ENCODE measurements around a stretch of chr2.

GRCh38 chr2:108606868-108607488 lies 72.7 kb downstream of the LIMS1 start:
- RRBS = no CpG with 5 or more reads among the region's 2 CpGs

DNA sequence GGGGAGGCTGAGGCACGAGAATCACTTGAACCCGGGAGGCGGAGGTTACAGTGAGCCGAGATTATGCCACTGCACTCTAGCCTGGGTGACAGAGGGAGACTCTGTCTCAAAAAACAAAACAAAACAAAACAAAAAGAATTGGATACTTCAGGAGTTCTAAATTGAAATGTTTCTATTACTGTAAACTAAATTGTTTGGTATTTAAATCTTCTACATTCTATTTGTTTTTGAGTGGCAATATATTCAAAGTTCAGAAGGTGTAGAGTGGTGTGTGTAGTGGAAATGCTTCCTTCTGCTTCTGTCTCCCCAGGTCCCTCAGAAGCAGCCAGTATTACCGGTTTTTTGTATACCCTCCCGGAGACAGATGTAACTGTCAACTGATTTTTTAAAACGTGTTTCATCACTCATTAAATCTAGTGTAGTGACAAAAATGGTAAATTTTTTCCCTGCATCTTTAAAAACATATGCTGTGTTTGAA lies 85.3 kb downstream of the LIMS1 start:
- RRBS = no CpG with 5 or more reads among the region's 7 CpGs

DNA sequence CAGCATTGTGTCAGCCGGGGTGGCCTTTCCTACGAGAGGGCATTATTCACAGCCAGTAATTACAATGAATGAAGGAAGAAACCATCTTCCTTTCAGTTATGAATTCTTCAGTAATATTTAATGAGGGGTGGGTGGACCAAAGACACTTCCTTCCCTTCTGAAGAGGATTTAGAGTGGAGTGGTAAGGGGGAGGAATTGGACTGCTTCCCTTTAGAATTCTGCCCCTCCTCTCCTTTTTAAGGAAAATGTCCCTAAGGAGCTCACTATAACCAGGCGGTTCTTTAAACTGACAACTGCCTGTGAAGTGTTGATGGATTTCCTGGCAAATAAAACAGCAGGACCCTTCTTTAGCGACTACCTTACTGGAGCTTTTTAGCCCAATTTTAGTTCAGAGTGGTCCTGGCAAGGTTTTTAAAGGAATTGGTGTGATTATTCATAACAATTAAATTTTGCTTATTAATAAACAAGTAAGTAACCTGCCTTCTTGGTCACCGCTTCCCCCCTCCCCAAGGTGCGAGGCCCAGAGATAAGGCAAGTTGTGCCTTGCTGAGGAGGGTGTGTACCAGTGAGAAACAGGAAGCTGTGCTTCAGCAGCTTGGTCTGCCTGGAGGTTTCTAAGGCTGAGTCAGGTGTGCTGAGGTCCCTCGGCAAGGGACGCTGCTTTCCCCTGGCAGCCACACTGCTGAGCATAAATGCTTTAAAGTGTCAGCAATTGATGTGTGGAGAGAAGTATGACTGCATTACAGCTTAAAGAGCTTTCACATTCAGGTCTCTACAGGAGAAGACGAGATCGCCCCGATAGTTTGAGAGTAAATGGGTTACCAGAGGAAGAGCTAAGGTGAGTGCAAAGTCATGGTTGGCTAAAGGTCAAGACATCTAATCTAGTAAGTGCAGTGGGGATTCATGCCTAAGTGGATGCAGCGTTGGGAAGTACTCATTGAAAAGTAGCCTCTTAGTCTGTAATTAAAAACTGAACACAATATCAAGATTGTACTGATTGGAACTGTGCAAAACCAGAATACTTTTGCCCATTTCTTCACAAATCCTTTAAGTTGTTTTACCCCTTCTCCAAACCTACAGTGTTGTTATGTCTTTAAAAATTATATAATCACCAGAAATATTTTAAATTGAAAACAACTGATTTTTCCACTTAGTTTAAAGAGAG lies 86.7 kb downstream of the LIMS1 start:
- RRBS = no CpG with 5 or more reads among the region's 12 CpGs

DNA sequence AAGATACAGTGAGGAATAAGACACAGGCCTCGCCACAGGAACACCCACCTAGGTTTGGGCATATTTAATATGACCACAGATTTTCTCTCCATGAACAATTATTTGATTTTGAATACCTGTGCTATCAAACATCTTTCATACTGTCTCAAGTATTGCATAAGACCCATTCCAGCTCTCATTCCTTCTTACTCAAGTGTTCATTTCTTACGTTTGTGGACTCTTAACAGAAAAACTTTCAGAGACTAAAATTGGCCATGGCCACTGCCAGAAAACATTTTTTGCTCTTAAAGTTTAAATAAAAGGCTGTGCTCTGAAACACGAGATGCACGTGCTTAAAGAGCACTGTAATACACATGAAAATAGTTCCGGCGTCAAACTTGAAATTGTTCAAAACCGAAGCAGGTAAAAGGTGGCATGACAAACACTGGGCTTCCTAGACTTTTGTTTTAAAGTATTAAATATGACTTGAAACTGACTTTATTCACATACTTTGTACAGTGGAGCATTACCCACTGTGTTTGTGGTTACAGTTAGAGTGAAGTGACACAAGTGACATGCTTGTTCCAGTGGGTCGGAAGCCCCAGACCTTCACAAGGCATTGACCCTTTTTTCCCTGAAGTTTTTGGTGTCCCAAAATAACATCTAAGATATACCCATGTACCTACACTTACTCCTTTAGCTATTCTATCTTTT lies 89.5 kb downstream of the LIMS1 start:
- RRBS = no CpG with 5 or more reads among the region's 8 CpGs

DNA sequence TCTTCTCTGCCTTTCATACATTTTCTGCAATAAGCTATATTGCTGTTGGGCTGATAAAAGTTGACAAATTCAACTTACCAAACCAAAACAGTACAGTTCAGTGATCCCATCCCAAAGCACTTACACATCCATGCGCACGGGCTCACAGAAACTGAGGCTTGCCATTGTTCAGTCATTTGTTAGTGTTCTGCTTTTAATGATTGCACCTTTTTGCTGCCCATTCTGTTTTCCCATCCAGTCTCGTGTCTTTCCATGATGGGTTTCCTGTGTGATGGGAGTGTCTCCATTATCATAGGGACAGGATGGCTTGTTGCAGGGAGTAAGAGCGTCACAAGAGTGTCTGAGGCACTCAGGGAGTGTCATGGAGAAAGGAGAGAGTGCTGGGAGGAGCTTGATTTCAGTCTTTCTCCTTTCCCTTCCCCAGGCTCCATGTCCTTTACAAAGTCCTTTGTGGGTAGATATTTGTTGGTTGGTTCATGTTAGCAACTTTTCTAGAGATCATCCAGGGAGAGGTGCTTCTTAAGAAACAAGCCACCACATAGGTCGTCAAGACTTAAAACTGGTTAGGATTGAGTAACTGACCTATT lies 79.4 kb upstream of the RANBP2 start:
- RRBS = no CpG with 5 or more reads among the region's 5 CpGs

- RRBS = no CpG with 5 or more reads among the region's 4 CpGs
Measured at GRCh38 chr2:108767457-108767906, 19.1 kb upstream of the CCDC138 start.

- RRBS = no CpG with 5 or more reads among the region's 2 CpGs
Measured at GRCh38 chr2:109138347-109138845, 9.4 kb downstream of the SH3RF3 start.

GRCh38 chr2:109173717-109174572 lies 44.9 kb downstream of the SH3RF3 start:
- RRBS = no CpG with 5 or more reads among the region's 11 CpGs

GRCh38 chr2:109195504-109196146 lies 66.6 kb downstream of the SH3RF3 start:
- RRBS = no CpG with 5 or more reads among the region's 21 CpGs

GRCh38 chr2:109201369-109201949 lies 72.5 kb downstream of the SH3RF3 start:
- RRBS = no CpG with 5 or more reads among the region's 11 CpGs

DNA sequence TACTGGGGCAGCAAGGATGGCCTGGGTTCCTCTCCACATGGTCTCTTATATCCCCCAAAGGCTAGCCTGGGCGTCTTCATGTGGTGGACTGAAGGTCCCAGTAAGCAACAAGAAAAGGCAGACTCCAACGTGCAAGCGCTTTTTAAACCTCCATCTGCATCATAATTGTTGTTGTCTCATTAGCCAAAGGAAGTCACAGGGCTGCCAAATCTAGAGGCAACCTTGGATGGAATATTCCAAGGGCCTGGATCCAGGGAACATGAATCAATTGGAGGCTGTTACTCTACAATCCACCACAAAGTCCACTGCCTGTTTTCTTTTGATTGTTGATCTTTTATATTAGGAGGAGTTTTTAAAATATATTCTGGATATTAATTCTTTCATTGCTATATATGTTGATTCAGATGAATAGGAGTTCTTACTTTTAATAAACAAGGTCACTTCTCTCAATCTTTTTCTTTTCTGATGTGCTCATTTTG lies 118.8 kb downstream of the SH3RF3 start:
- RRBS = no CpG with 5 or more reads among the region's 3 CpGs

- RRBS = no CpG with 5 or more reads among the region's 1 CpG
Measured at GRCh38 chr2:109999429-109999935, 101.0 kb downstream of the LIMS3 start.

DNA sequence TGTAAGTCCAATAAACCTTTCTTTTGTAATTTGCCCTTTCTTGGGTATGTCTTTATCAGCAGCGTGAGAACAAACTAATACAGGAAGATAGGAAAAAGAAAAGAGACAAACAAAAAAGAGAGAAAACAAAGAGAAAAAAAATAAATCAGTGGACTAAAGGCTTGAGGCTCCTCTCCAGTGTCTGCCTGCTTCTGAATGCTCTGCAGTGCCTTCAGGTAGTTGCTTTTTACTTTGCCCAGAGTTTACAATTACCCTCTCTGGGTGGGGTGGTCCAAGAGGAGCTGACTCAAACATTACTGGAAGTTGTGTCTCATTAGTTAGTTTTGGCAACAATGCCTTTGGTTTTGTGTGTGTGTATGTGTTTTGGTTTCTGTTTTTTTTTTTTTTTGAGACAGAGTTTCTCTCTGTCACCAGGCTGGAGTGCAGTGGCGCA lies 40.8 kb upstream of the MALL start:
- RRBS = no CpG with 5 or more reads among the region's 2 CpGs

GRCh38 chr2:110211646-110211904 lies 772 bp downstream of the MTLN start:
- RRBS = no CpG with 5 or more reads among the region's 4 CpGs

GRCh38 chr2:111068433-111068861 lies 52.3 kb upstream of the BCL2L11 start:
- RRBS = no CpG with 5 or more reads among the region's 2 CpGs

- RRBS = no CpG with 5 or more reads among the region's 11 CpGs
Measured at GRCh38 chr2:111176413-111177127, 55.9 kb downstream of the BCL2L11 start.

DNA sequence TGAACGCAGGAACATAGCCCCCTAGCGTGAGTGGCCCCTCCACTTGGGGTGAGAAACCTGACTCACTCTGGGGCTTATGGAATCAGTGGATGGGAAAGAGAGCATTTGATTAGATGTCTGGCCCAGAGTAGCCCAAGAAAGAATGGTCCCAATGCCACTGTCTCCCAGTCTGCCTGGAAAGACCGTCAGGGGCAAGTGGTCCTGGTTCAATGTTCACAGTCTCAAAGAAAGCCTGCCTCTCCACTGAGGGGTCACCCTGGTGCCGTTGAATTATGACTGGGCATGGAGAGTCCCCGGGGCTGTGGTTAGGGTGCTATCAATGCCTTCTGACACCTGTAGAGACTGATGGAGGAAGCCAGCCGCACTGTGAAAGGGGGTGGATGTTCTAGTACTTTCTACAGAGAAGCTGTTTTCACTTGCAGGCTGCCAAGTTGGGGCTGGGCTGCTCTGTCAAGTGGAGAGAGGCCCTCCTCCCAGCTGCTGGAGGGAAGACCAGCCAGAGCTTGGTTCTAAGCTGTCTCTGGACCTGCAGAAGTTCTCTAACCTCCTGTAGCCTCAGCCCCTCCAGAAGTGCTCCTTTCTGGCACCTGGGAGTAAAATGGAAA lies 80.4 kb downstream of the BCL2L11 start:
- RRBS = no CpG with 5 or more reads among the region's 6 CpGs

GRCh38 chr2:111276973-111277309 lies 156.2 kb downstream of the BCL2L11 start:
- RRBS = no CpG with 5 or more reads among the region's 9 CpGs

DNA sequence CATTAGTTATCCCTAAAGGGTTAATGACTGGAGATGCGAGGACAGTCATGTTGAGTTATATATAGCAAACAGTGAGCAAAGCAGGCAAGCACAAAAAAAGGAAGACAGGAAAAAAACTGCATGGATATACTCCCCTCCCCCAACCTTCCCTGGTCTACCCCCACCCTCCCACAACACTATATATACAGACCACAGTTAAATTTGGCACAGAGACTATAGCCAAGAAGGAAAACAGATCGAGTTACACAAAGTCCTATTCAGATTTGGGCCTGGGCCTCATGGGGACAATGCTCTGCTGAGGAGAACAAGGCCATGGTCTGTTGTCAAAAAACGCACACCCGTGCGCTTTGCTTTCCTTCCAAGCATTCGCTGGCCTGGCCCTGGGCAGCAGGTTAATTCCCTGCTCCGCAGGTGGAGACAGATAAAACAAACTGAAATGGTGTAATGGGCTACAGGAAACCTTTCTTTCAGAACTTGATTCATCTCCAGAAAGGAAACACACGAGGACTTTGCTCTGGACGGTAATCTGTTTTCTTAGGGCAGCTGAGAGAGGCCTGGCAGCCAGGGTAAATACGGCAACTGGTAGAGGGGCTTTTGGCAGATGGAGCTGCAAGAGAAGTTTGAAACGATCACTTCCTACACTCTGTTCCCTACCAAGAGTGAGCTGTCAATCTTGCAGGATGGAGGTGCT lies 256.3 kb downstream of the BCL2L11 start:
- RRBS = no CpG with 5 or more reads among the region's 11 CpGs

GRCh38 chr2:111491251-111491794 lies 370.6 kb downstream of the BCL2L11 start:
- RRBS = no CpG with 5 or more reads among the region's 7 CpGs

Data from GM12892 (cell line).